ENCODE results near the genes PTPRF, KDM4A and TMEM53.

DNA sequence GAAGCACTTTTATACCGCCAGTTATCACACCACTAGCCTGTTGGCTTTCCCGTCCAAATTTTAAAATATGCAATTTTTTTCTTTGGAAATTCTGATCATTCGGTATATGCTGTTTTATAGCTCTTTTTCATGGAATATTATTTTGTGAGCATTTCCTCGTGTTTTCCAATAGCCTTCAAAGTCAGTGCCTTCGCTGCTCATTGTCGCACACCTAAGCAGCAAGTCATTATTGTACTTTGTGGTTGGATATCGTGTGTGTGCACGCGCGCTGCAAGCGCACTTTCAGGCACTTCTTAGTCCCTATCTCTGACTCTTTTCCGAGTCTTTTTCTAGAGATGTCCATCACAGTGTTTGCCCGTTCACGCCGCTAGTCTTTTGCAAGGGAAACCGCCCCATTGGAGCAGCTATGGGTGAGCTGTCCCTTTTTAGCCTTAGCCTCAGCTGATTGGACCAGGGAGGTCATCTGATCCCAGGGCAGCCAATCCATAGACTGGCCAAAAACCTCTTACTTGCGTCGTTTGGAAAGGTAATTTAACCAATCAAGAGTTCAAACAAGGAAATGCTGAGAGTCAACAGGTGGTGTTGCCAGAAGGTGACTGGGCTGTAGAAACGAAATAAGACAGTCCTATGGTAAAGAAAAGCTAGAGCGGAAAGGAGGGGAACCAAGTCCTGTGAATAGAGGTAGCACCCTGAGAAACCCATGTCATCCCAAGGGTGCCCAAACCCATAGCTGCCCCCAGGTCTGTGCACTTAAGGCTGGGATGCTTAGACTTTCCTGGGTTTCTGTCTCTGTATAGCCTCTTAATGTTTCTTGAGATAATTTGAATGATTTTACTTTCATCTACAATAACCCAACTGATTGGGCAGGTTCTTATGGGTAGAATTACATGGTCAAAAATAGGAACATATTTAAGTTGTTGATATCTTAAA, 762 bp upstream of the HYI start:
- PRO-cap, result bidirectional peak, plus-strand start at position 545 of the sequence, minus-strand start at position 377 of the sequence

DNA sequence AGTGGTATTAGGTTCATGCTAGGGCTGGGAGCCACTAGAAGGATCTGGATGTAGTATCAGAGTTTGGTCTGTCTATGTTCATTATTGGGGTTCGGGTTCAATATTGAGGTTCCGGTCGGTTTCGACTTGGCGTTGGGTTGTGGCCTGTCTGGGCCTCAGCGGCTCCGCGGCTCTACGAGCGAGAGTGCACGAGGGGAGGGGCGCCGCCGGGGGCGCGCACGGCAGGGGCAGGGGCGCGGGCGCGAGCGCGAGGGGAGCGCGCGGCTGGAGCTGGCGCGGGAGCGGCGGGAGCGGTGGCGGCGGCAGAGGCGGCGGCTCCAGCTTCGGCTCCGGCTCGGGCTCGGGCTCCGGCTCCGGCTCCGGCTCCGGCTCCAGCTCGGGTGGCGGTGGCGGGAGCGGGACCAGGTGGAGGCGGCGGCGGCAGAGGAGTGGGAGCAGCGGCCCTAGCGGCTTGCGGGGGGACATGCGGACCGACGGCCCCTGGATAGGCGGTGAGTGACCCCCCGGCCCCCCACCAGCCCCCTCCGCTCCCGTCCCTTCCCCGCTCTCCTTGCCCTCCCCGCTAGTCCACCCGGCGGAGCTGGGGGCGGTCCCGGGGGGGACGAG, at the start of gene PTPRF:
Gene PTPRF (plus strand): TSS at position 284 of the 606 bp plus-strand sequence.
- PRO-cap, result unidirectional peak, plus-strand start at position 276 of the sequence

GRCh38 chr1:43545607-43546796, 15.3 kb downstream of the PTPRF start:
- PRO-cap, result no peak

DNA sequence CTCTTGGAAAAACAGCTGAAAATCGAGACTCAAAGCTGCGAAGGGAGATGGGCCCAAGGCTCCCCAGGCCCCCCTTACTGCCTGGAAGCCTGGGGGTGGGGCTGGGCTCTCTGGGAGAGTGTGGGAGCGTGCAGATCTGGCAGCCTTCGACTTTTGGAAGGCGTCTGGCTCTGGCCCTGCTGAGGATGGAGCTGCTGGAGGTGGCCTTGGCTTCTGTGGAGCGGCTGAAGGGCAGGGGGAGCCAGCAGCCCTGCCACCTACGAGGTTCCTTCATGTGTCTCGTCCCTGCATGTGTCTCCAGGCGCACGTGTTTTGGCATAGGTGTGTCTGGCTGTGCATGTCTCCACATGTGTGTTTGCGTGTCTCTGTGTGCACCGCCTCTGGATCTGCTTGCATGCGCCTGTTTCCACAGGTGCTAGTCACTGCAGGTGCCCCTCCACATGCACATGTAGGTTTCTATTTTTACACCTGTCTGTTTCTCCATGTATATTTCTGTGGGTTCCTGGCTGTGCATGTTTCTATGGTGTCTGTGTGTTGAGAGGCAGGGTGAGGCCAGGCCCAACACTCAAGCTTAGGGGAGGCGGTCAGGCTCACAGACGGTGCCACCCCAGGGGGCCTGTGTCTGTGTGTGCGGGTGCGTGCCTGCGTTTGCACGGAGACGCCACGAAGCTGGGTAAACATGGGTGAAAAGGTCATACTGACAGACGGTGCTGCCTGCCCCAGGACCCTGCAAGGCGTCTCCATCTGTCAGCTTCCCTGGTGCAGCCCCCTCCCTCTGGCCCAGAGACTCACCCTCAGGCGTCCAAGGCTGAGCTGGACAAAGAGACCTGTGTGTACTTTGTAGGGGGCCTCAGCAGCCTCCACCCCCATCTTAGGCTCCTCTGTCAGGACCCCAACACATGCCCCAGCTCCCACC, 33.7 kb downstream of the PTPRF start:
- PRO-cap, result no peak

- PRO-cap, result no peak
Observed at GRCh38 chr1:43582204-43582674, 51.6 kb downstream of the PTPRF start.

DNA sequence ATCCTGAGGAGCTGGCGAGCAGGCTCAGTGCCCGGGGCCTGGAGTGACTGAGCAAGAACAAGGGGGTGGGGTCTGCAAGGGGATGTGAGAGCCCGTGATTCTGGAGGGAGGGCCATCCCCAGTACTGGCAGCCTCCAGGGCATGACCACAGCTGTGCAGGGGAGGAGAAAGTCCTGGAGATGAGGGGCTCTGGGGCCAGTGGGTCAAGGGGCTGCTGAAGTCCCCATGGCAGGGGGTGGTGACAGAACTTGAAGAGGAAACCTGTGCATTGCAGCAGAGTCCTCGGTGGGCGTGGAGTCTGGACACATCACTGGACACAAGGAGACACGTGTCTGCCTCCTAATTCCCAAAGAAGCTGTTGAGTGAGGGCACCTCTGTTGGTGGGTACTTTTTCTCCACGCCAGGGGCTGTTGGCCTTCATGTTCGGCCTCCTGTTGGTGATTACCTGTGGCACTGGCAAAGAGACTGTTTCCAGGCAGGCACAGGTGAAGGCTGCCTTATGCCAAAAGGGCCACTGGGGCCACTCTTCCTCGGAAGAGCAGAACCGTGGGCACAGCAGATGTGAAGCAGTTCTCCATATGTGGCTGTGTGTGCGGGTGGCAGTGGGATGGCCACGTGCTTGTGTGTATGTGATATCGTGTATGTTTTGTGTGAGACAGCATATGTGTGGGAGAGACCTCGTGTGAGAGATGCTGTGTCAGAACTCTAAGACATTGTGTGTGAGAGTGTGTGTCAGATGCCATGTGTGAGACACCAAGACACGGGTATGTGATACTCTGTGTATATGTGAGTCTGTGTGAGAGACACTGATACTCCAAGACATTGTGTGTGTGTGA, 53.6 kb upstream of the KDM4A start:
- PRO-cap, result no peak

- PRO-cap, result bidirectional peak, plus-strand start at chr1:43650149, minus-strand start at chr1:43649881; unidirectional peak, plus-strand start at chr1:43650506
Observed at GRCh38 chr1:43650053-43650906, at the start of gene KDM4A. Gene KDM4A (plus strand): TSS chr1:43650149.

DNA sequence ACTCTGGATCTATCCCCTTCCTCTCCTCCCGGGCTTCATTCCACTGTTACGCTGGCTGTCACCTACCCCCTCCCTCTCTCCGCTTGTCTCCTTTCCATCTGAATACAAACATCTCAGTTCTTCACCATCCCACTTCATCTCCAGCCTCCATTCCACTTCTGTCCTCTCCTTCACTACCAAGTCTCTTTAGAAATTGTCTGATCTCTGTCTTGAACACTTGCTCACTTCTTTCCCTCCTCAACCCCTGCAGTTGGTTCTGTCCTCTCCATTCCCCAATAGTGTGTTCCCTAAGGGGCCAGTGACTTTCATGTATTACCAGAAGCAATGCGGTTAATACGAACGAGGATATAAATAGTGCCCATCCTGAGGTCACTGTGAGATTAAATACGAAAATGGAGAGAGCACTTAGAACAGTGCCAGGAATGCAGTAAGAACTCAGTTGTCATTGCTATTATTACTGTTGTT, 53.1 kb upstream of the ARTN start:
- PRO-cap, result no peak

DNA sequence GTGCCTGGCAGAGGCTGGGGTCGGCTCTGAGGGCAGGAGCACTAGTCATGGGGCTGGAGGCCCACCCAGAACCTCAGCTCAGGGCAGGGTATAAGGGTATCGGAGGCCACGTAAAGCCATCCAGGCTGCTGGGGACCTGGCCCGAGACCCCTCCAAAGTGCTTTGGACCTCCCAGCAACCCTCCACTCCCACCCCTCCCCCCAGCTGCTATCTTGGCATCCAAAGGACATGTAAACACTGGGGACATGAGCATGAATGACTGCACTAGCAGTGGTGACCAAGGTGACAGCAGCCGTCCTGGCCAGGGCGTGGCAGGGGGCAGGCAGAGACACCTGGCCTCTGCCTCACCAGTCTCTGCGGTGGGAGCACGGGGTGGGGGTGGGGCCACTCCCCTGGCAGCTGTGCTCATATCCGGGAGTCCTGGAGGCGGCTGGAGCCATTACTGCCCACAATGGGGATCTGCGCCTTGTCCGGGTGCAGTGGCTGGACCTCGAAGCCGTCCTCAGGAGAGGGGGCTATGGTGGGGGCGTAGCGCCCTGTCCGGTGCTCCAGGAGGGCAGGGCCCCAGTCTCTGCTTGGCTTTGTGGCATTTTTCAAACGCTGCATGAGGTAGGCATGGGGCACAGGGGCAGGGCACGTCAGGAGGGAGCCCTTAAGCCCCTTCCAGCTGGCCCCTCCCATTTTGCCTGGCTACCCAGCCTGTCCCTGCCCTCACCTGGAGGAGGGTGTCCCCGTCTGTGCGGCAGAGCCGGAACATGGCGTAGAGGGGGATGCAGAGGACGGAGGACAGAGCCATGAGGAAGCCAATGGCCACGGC, 5.9 kb downstream of the CCDC24 start:
- PRO-cap, result no peak

- PRO-cap, result no peak
Observed at GRCh38 chr1:44024864-44025216, 6.4 kb downstream of the SLC6A9 start.

- PRO-cap, result bidirectional peak, plus-strand start at chr1:44030457, minus-strand start at chr1:44030210
Observed at GRCh38 chr1:44030374-44031019, 765 bp downstream of the SLC6A9 start.

DNA sequence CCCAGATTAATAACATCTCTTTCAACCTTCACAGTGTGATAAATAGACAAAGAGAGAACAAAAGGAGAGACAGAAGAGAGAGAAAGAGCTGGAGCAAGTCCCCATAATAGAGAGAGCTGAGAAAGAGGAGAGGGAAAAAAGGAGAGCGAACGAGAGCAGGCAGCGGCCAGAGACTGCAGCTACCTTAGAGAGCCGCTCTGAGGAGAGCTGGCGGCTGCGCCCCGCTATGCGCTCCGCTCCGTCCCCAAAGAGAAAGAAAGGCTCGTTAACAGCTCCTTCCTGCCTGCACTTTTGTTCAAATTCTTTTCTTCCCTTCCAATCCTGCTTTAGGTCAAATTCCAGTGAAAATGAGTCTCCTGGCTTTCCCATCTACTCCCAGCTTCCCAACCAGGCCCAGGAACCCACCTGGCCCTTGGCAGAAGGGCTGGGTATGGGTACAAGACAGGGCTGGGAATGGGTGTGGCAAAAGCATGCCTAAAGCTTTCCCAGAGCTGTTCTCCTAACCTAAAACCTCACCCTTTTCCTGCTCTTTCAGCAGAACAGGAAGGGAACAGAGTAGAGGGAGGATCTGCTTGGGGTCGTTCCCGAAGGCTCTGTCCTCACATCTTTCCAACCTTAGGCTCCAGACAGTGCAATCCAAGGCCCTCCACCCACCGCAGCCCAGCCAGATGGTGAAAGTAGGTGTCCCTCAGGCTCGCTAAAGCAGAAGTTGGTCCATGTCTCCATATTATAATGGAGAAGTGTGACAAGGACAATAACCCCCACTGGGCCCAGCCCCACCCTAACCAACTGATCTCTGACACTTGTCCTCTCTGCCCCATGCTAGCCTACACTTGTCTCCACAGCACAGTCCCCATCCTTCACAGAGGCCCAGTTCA, 48.4 kb downstream of the DMAP1 start:
- PRO-cap, result no peak

DNA sequence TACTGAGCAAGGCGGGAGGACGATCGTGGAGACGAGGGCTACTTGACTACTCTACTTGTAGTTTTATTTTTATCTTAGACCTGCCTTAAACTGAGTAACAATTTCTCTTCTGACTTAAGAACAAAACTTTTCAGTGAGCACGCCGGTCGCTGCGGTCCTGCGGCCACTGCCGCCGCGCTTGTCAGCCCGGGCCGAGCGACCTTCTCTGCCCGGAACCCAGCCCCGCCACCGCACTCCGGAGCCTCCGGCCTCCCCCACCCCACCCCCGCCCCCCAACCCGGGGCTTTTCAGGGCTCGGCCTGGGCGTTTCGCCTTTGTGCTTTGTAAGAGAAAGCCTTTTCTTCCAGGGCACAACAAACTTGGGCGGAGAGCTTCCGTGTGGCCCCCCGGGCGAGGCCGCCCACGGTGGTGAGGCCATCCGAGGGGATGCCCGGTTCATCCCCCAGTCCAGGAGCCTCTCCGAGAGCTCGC, 1.4 kb downstream of the RNF220 start:
- PRO-cap, result no peak

DNA sequence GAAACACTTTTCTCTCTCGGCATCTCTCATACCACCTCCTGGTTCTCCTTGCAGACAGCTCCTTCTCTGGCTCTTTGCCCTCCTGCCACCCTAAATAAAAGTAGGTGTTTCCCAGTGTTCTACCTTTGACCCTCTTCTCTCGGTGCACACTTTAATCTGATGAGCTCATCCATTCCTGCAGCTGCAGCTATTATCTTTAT, 126.9 kb downstream of the TMEM53 start:
- PRO-cap, result no peak

DNA sequence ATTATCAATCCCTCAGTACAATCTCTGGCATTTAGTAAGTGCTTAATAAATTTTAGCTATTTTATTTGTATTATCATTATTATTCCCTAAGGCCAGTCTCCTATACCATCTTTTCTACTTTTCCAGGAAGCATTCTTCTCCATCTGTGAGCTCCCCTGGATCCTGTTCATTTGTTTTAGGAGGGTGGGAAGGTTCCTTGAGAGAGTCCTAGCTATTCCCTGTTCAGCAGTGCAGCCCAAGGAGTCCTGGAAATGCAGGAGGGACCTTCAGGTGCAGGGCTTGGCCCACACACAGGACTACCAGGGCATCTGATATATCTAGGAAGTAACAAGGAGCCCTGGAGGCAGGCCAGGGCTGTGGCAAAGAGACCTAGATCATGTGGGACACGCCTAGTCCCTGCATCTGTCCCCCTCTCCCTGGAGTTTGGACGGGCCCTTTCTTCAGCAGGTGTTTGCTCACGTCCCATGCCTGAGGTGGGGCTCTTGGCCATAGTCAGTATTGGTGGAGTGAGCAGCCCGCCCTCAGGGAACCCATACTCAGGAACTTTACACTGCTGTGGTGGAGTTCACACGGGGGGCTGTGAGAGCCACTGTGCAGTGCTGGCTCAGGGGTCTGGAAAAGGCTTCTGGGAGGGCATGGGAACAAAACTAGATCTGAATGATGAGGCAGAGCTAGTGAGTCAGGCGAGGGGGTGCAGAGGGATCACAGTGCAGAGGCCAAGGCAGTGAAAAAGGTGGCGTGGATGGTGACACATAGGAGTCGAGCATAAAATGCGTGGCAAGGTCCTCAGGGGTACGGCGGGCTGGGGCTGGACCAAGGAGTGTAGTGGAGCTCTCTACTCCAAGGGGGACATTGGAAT, 25.7 kb downstream of the TMEM53 start:
- PRO-cap, result no peak

GRCh38 chr1:44673979-44675022, at the start of gene TMEM53:
Gene TMEM53 (minus strand): TSS chr1:44674481.
- PRO-cap, result bidirectional peak, plus-strand start at chr1:44674370, minus-strand start at chr1:44674080; bidirectional peak, plus-strand start at chr1:44674744, minus-strand start at chr1:44674481

- PRO-cap, result no peak
Observed at GRCh38 chr1:44780021-44781321, 5.1 kb downstream of the RPS8 start.

GRCh38 chr1:44783649-44784777, 4.0 kb downstream of the BEST4 start:
- PRO-cap, result bidirectional peak, plus-strand start at chr1:44784304, minus-strand start at chr1:44784251

GRCh38 chr1:44805088-44805589, 2.0 kb downstream of the DYNLT4 start:
- PRO-cap, result no peak

DNA sequence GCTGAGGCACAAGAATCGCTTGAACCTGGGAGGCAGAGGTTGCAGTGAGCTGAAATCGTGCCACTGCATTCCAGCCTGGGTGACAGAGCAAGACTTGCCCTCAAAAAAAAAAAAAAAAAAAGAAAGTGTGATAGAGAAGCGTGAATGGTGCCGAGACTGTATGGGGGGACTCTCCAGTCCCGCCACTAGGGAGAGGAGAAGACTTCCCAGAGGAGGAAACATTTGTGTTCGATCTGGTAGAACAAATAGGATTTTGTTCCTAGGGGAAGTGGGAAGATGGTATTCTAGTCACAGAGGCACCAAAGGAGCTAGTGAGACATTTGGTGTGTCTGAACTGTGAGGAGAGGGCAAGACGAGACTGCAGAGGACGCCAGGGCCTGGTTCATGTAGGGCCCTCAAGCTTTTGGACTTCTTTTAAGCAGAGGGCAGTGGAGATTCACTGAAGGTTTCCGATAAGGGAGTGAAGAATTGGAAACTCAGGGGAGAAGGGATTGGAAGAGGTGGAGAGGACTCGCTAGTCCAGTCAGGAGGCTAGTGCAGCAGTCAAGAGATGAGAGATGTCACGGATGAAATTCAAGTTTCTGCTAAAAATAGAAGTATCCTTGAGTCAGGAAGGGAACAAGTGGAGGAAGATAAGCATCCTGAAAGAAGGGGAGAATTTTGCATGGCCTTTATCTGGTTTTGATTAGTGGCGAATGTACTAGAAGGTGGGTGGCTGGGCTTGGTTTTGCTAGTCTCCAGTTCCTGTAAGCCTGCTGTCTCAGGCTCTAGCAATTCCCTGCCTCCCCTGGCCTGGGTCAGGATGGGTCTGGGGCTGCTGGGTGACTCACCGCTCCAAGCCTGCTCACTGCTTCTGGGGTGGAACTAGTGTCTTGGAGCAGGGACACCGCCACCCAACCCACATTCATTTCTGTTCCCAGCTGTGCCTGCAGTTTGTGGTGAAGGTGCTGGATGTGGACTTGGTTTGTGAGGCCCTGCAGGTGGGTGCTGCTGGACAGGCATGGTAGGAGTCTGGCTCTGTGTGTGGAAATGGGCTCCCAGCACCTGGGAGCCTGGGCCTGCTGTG, 3.1 kb downstream of the BTBD19 start:
- PRO-cap, result no peak